Measurements from ENCODE around the genes KIDINS220, ITGB1BP1 and YWHAQ.

- PRO-cap = no peak
Measured at GRCh38 chr2:8571673-8572346, 110.0 kb upstream of the ID2 start.

GRCh38 chr2:8574233-8575041 lies 107.4 kb upstream of the ID2 start:
- PRO-cap = no peak

DNA sequence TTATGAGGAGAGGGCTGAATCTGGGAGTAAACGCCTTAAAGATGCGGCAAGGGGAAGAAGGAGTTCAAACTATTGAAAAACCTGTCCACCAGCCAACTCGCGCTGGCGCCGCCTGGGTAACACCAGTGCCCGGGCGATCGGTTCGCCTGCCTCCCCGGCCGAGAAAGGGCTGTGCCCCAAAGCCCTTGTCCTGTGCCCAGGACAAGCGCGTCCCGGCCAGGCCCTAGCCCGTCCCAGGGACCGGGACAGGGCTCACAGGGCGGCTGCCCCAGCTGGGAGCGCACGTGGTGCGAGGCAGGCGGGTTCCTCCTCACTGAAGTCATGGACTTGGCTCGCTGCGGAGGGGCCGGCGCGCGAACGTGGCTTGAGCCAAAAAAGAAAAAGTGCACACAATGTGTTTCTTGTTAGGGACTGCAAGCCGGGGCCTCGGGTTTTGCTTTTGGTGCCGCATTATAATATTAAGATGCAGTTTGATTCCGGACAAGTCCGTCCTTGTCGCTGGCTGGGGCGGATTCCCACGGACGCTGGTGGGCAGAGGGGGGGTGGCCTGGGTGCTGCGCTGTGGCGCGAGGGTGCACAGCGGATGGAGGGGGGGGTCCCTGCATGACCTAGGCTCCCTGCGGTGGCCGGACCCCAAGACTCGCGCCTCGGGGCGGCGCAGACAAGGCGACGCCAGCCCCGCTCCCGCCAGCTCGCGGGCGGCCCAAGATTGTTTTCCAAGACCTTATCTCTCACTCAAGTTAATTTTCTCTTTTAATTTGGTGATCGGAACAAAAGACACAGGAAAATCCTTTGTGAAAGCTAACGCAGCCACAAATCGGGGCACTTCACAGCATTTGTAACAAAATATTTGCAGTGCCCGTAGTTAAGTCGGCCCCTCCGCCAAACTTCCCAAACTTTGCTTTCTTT lies 5.2 kb upstream of the ID2 start:
- PRO-cap = no peak

DNA sequence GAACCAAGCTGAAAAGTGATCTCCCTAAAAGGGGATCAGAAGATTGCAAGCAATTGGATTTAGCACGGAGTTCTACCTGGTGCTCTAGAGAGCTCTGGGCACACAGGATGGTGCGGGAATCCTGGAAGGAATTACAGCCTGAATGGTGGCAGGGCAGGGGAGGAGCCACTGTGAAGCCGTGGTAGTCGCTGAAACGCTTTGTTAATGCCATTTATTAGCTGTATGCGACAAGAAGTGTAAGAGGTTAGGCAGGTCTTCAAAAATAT lies 4.6 kb upstream of the ID2 start:
- PRO-cap = no peak

DNA sequence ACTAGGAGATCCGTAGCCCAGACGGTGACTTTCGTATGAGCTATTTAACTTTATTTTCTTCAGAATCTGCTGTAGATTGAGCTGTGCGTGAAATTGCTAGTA lies 571 bp downstream of the ID2 start:
- PRO-cap = no peak

- PRO-cap = no peak
Measured at GRCh38 chr2:8684927-8685527, 3.2 kb downstream of the ID2 start.

- PRO-cap = bidirectional peak, plus-strand start at chr2:8837733, minus-strand start at chr2:8837614
Measured at GRCh38 chr2:8837138-8838096, at the start of gene KIDINS220. Gene KIDINS220 (minus strand): TSS chr2:8837613.

GRCh38 chr2:8977692-8978453 lies 25.6 kb downstream of the MBOAT2 start:
- PRO-cap = no peak

GRCh38 chr2:9179795-9180398 lies 26.7 kb upstream of the ASAP2 start:
- PRO-cap = no peak

DNA sequence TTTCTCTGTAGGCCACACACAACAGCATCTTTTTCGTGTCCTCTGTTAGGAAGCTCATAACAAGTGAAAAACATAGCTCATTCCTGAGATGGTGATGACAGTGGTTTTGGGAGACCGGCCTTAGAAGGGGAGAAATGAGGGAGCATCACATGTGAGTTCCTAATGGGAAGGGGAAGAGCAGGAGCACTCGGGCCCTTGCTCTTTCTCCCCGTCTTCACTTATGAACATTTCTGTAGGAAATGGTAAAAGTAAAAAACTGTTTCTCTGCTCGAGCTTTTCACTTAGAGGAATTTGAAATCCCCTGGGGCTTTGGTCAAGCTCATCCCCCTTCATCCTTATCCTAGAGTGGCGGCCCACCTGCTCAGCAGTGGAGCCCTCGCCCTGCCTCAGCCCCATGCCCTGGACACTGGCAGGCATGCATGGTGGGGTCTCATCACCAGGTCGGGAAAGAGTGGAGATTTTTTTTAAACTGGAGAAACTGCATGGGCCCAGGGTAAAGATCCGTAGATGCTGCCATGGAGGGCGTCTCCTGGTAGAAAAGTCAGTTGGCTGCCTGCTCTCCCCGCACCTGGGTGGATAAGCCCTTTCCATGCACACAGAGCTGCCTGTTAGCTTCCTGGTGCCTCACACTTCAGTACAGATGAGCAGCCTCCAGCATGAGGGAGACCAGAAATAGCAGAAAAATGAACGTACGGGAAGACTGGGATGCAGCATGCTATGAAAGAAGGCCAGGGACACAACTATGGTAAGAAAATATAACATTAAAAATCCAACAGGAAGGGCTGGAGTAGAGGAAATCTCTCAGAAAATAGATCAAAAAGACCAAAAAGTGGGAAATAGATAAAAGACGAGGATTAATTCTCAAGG lies 91.8 kb downstream of the ASAP2 start:
- PRO-cap = no peak

- PRO-cap = no peak
Measured at GRCh38 chr2:9350357-9351056, 72.8 kb downstream of the ITGB1BP1 start.

GRCh38 chr2:9355787-9356567 lies 67.4 kb downstream of the ITGB1BP1 start:
- PRO-cap = no peak

DNA sequence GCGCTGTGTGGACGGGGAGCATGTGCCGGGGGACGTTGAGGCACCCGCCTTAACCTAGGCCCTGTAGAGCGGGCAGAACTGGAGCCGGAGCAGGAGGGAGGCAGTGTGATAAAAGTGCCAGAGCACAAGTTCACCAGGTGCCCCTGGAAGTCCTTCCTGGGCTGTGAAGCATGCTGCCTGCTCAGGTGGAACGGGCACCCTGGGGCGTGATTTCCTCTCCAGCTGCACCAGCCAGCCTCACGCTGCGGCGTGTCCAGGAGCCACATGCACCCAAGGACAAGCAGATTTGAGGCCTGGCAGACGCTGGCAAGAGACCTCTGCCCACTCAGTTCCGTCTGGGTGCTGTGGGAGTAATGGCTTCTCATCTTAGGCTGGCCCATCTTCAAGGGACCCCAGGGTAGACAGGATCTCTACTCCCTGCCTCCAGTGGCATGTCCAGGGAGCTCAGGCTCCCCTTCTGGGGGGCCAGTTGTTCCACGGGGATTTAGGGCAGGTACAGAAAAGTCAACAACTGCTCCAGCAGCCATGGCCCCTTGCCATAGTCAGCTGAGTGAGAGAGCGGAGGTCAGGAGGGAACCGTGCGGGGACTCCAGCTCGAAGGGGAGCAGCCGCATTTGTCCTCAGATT lies 50.1 kb downstream of the ITGB1BP1 start:
- PRO-cap = no peak

DNA sequence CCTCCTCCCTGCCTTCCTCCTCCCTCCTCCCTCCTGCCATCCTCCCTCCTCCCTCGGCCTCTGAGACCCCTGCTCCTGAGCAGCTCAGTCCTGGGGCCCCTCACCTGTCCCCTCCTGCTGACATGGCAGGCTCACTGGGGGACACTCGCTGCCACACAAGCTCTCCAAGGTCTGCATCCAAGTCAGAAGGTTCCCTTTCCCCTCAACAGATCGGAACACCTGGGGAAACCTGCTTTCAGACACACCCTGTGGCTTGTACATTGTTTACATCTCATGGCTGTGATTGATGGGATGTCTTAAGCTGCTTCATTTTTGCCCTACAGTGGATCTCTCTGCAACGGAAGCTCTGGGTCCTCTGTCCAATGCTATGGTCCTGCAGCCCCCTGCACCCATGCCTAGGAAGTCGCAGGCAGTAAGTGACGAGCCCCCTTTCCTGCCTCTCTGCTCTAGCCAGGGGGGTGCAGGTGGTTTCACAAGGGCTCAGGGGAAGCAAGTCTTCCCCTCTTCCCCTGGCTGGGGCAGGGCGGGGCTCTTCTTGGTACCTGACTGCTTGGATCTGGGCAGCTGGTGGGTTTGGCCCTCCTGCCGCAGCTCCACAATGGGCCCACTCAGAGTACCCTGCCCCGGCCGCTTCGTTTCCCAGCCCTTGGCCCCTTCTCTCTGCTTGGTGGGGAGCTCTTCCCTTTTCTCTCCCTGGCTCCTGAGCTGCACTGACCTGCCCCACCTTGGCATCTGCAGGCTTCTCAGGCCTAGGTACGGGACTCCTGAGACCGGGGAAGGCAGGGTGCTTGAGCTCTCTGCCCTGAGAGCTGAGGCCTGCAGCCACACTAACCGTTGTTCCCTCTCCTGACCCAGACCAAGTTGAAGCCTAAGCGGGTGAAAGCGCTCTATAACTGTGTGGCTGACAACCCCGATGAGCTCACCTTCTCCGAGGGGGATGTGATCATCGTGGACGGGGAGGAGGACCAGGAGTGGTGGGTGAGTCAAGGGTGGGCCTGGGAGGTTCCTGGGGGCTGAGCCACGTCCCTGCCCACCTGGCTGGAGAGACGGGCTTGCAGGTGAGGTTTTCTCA lies 22.6 kb downstream of the ITGB1BP1 start:
- PRO-cap = no peak

GRCh38 chr2:9415768-9416334 lies 7.5 kb downstream of the ITGB1BP1 start:
- PRO-cap = no peak

DNA sequence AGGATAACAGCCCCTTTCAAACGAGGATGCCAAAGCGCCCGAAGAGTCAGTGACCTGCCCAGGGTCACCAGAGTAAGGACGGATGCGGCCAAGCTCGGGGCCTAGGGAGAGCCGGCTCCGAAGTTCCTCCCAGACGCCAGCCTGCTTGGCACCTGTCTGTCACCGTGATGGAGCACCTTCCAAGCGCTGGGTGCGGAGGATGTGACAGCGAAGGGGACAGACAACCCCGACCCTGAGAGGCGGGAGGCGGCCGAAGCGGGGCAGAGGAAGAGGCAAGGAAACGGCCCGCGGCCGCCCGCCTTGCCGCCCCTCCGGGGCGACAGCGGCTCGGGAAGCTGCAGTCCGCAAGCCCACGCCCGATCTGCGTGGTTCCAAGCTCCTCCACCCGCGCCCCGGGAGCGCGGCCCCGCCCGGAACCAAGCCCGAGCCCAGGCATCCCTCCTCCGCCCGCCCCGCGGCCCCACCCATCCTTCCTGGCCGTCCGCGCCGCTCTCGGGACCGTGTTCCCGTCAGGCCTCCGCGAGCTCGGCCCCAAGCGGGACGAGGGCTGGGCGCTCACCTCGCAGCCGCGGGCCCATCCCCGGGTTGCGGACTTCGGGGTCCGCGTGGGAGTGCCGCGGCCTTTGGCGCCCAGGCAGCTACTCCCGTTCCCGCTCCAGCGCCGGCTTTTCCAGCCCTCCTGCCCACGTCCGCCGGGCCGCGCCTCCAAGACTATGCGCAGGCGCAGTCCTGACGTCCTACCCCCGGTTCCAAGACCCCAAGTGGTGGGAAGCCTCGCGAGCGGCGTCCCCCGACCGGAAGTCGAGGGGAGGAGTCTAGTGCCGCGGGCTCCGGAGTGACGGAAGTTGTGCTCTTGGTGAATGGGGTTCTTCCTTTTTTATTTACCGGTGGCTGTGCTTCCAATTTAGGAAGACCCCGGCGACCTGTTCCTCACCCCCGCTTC lies at the start of gene ITGB1BP1:
ITGB1BP1 (minus strand) TSS at position 715 of the 943 bp plus-strand sequence.
- PRO-cap = bidirectional peak, plus-strand start at position 48 of the sequence, minus-strand start outside the sequence; bidirectional peak, plus-strand start at position 217 of the sequence, minus-strand start at position 155 of the sequence; bidirectional peak, plus-strand start at position 818 of the sequence, minus-strand start at position 764 of the sequence

- PRO-cap = no peak
Measured at GRCh38 chr2:9539388-9540013, 16.1 kb downstream of the ADAM17 start.

- PRO-cap = bidirectional peak, plus-strand start at chr2:9556409, minus-strand start at chr2:9556395; bidirectional peak, plus-strand start at chr2:9556521, minus-strand start at chr2:9556472
Measured at GRCh38 chr2:9556307-9556758, 703 bp upstream of the ADAM17 start.

- PRO-cap = no peak
Measured at GRCh38 chr2:9610716-9611685, 19.8 kb downstream of the YWHAQ start.

GRCh38 chr2:9630030-9631126 lies at the start of gene YWHAQ:
Gene YWHAQ (minus strand): TSS chr2:9630997.
- PRO-cap = bidirectional peak, plus-strand start at chr2:9630120, minus-strand start at chr2:9629920; bidirectional peak, plus-strand start at chr2:9630572, minus-strand start at chr2:9630483; bidirectional peak, plus-strand start at chr2:9630761, minus-strand start at chr2:9630616; bidirectional peak, plus-strand start at chr2:9631342, minus-strand start at chr2:9630969

Data from LUHMES (cell line).